Epithelial cell of esophagus (primary cell): ENCODE measurements around the genes MPP2 and LSM12.

DNA sequence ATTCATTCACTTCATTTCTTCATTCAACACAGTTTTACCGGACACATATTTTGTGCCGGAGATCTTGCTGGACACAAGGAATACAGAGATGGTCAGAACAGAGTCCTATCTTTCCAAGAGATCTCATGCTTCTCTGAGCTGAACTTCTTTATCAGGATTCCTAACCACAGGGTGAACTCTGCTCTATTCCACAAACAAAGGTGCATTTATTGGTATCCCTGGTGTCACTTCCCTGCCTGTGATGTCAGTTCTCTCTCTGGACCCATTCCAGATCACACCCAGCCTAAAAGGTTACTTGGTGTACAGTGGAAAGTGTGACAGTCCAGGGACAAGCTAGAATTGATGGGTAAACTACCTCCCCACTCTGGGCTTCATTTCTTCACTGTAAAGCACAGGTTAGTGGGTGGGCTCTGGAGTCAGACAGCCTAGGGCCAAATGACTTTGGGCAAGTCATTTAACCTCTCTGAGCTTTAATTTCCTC, 4.2 kb downstream of the IFI35 start:
- RRBS, result no CpG with 5 or more reads among the region's 2 CpGs

DNA sequence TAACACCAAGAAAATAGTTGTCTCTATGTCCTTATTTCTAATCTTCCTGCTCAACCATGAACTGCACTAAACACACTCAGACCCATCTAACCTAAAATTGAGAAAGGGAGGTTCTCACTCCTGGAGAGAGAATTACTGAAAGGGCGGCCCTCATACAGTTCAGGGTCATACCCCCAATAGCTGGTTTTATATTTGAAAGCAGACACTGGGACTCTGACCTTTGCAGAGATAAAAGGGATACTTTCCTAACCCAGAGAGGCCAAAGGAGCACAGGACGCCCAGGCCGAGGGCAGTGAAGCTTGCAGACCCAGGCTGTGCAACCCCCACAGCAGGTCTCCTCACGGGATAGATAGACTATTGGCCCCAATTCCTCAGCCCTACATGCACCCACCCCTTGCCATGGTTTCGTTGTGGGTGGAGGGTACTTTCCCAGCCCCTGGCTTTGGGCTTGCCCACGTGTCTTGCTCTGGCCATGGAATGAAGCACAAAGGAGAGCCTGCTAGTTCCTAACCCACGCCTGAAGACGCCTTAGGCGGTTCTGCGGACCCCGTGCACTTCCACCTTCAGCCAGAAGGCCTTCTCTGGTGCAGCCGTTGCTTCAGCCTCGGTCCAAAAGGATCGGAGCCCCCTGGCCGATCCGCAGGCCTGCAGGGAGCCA, 9.6 kb upstream of the BRCA1 start:
- RRBS, result no CpG with 5 or more reads among the region's 16 CpGs

GRCh38 chr17:43239417-43239795, 11.0 kb upstream of the CCDC200 start:
- RRBS, result no CpG with 5 or more reads among the region's 15 CpGs

DNA sequence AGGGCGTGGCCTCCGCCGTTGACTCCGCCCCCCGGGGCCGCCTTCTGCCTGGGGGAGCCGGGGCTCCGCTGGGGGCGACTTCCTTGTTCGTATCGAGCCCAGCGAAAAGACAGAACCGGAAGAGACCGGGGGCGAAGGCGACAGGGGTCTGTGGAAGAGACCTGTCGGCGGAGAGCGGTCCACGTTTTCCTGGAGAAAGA, 13.1 kb upstream of the CCDC200 start:
- RRBS, result no CpG with 5 or more reads among the region's 20 CpGs

- RRBS, result no CpG with 5 or more reads among the region's 29 CpGs
Observed at GRCh38 chr17:43272544-43273118, 44.2 kb upstream of the CCDC200 start.

DNA sequence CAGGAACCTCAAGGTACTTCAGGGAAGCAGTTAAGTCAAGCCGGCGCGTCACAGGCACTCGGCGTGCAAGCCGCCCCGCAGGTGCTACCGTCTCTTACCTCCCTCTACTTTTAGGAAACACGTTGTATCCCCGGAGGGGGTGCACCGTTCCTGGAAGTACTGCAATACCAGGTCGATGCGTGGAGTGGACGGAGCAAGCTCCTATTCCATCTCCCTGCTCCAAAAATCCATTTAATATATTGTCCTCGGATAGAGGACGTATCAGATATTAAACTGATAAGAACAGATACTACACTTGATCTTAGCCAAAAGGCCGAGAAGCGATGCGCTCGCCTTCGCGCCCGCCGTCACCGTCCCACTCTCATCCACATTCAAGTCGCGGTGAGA, 61.7 kb upstream of the CCDC200 start:
- RRBS, result no CpG with 5 or more reads among the region's 27 CpGs

DNA sequence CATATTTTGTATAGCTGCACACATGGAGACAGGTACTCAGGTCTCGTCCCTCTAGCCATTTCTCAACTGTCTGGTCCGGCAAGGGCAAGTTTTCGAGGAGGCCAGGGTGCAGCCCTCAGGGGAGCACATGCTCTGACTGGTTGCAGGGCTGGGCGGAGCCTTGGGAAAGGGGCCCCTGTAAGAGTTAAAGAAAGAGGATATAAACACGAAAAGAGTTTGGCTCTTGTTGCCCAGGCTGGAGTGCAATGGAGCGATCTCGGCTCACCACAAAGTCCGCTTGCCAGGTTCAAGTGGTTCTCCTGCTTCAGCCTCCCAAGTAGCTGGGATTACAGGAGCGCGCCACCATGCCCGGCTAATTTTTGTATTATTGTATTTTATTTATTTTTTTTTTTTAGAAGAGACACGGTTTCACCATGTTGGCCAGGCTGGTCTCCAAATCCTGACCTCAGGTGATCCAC, 36.5 kb upstream of the ARL4D start:
- RRBS, result 2% methylated on average over 2 of the region's 12 CpGs

GRCh38 chr17:43399846-43400800, 1.3 kb downstream of the ARL4D start:
- RRBS, result 28% methylated on average over 9 of the region's 34 CpGs

- RRBS, result no CpG with 5 or more reads among the region's 5 CpGs
Observed at GRCh38 chr17:43449611-43450267, 34.0 kb upstream of the DHX8 start.

DNA sequence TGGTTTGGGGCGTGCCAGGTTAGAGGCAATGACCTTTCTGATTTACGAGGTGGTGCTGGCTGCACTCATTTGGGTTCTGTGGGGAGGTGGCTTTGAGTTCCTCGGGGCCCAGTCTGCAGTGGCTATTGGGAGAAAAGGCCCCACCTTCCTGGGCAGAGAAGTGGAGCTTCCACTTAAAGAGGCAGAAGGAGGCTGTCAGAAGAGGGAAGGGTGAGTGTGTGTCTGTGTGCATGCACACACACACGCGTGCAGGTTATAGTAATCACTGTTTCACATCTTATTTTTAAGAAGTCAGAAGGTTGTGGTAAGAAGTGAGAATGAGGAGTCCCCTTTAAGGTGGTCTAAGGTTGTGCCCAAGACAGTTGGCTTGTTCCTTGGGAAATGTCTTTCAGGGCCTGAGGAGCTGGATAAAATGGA, 10.3 kb upstream of the ETV4 start:
- RRBS, result no CpG with 5 or more reads among the region's 5 CpGs

DNA sequence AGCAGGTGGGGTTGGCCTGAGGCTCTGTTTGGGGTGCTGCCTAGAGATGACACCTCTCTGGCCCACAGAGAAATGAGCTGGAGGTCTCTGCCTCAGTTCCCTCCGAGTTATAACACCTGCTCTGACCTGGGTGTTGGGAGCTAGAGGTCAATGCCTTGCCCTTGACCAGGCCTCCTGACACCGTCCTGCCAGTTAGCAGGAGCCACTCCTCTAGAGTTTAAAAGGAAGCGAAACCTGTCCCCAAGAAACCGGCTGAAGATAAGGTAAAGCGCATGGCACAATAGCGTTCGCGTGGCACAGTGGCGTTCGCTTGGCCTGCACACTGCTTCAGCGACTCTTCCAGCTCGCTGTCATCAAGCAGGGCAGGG, 28.1 kb upstream of the ETV4 start:
- RRBS, result no CpG with 5 or more reads among the region's 12 CpGs

- RRBS, result no CpG with 5 or more reads among the region's 7 CpGs
Observed at GRCh38 chr17:43657402-43657959, 4.2 kb downstream of the MEOX1 start.

- RRBS, result 84% methylated on average over 5 of the region's 21 CpGs
Observed at GRCh38 chr17:43664922-43665785, 3.4 kb upstream of the MEOX1 start.

DNA sequence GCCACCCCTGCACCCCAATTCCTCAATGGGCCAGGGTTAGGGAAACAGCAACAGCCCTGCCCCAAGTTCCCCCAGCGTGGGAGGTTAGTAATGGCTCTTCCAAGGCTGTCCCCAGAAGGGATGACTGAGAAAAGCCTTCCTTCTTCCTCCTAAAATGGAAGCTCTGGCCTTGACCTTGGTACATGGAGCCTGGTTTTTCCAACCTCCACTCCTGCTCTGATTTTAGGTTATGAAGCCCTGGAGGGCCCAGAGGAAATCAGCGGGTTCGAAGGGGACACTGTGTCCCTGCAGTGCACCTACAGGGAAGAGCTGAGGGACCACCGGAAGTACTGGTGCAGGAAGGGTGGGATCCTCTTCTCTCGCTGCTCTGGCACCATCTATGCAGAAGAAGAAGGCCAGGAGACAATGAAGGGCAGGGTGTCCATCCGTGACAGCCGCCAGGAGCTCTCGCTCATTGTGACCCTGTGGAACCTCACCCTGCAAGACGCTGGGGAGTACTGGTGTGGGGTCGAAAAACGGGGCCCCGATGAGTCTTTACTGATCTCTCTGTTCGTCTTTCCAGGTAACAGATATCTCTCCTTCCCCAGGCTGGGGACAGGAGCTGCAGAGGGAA, 1.5 kb downstream of the CD300LG start:
- RRBS, result no CpG with 5 or more reads among the region's 13 CpGs

DNA sequence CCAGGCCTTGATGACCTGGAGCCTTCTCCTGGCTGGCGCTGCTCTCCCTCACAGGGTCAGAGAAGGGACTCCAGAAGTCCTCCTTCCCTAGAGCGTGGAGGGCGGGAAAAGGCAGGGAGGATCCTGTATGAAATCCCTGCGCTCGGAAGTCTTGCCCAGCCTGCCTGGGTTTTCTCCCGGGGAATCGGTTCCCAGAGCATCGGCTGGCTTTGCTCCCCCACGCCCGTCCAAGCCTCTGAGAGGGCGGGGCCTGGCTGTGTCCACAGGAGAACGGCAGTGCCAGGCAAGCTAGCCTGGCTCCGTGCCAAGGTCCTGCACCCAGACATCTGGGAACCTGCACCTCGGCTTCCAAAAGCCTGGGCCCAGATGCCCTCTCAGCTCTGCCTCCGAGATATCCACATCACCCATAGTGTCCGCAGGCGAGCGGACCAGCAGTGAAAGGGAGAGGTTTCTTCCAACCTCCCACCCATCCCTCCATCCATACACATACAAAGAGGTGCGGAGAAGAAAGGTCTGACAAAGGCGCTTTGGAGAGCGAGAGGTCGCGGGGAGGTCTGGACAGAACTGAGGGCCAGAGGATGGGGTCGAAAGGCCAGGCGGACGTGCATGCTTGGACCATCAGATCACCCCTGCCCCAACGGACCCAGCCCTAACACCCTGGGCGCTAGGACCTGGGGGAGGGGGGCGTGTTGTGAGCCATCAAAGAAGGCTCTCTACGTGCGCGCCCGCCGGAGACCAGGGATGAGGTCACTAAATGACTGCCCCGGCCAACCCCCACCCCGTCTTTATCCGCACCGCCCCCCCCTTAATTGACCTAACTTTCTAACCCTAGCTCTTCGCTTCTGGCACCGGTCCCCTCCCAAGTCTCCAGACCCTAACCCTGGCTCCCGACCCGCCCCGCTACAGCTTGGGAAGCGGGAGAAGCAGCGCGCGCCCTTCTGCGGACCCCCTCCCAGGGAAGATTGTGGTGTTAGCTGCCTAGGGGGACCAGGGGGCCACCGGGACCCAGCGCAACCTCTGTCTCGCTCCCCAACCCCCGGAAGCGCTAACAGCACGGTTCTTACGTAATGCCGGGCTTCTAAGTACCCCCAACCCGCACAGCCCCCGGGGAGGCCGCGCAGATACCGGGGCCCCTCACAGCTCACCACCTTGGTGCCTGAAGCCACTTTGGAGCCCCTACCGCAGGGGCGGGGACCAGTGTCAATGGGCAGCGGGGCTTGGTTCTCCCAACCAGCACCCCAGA, 850 bp downstream of the MPP2 start:
- RRBS, result 2% methylated on average over 7 of the region's 64 CpGs

GRCh38 chr17:43907308-43908069, at the start of gene MPP2:
Gene MPP2 (minus strand): TSS chr17:43907536.
- RRBS, result 4% methylated on average over 6 of the region's 43 CpGs

GRCh38 chr17:43928014-43928213, 14.4 kb downstream of the PPY start:
- RRBS, result no CpG with 5 or more reads among the region's 3 CpGs

- RRBS, result no CpG with 5 or more reads among the region's 4 CpGs
Observed at GRCh38 chr17:44010628-44011562, 3.9 kb downstream of the TMEM101 start.

GRCh38 chr17:44065908-44067056, at the start of gene LSM12:
Gene LSM12 (minus strand): TSS chr17:44066671.
- RRBS, result 3% methylated on average over 30 of the region's 74 CpGs

DNA sequence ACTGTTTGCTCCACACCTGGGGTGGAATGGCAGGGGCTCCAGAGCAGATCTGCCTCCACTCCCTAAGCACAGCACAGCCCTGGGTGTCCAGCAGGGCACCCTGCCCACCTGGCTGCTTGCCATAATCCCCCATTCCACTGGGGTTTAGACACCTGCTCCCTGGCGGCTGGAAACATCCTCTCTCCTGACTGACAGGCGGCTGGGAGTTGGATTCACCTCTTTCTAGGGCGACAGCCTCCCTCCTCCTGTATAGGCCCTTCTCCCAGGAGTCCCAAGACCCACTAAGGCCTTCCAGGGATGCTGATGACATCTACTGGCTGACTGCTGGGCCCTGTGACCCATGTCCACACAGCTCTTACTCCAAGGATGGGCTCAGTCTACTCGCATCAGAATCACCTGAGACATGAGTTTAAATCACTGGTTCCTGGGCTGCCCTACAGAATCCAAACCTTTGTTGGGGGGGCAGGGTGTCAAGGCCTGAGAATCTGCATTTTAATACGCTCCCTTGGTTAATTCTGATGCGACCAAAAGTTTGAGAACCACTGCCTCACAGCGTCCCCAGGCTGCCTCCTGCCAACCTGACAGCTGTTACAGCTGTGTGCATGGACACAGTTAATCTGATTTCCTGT, 17.8 kb downstream of the HDAC5 start:
- RRBS, result no CpG with 5 or more reads among the region's 7 CpGs